Temporal lobe (tissue), 2 donors: Measurements from ENCODE around the gene NACC1.

- RAMPAGE, long total RNA: no peak
Observed at GRCh38 chr19:13006571-13007322, 11.5 kb downstream of the NFIX start.

DNA sequence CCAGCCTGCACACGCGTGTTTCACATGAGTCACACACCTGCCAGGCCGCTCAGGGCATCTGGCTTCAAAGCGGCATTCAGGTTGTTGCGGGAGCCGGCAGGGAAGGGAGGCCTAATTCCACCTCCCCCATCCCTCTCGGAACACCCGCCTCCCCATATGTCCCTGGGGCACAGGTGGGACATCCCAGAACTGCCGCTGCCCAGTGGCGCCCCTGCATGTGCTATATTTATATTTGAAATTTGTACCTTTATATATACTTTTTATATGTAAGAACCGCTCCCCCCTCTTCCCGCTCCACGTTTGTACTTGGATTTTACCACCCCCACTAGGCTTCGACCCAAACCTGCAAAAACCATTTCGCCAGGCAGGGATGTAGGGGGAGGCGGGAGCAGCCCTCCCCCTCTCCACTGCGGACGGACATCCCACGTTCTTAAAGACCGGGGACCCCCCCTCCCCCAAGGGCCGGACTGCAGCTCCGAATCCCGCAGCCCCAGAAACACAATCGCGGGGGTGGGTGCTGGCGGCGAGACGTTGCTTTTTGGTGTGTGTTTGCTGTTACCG lies 15.5 kb downstream of the NFIX start:
- RAMPAGE, long total RNA: no peak

- RAMPAGE, long total RNA: no peak
Observed at GRCh38 chr19:13011731-13012467, 16.6 kb downstream of the NFIX start.

DNA sequence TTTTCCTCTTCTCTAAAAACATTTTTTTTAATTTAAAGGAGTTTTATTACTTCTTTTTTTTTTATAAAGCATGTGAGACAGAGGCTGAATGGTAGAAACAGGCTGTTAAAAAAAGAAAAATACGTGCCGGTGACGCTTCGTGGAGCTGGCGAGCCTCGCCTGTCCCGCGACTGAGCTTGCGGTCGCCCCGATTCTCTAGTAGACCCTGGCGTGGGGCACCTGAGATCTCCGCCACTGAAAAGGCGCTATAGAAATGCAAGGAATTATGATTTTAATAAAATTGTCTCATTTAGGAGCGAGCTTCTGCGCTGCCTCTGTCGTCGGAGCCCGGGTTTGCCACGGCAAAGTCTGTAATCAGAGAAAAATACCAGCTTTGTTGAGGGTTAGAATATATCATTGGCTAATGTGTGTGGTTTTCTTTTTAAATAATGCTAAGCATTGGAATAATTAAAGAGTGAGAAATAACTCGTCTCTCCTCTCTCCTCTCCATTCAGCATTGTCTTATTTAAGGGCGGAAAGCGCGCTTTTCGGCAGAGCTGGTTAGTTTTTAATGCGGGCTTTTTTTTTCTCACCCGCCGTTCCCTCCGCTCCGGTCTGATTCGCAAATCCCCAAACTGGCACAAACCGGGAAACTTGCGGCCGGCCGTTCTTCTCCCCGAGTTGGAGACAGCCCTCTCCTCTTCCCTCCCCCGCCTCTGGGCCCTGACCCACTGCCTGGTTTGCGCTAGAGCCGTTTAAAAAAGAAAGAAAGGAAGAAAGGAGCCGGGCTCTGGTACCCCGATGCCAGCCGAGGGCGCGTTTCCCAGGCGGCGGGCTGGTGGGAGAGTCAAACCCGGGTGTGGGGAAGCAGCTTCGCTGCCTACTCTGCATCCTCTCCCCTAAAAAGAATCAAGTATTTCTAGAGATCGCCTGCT lies 18.6 kb downstream of the NFIX start:
- RAMPAGE, long total RNA: no peak

GRCh38 chr19:13024266-13025496 lies 29.4 kb downstream of the NFIX start:
- RAMPAGE, long total RNA: no peak

DNA sequence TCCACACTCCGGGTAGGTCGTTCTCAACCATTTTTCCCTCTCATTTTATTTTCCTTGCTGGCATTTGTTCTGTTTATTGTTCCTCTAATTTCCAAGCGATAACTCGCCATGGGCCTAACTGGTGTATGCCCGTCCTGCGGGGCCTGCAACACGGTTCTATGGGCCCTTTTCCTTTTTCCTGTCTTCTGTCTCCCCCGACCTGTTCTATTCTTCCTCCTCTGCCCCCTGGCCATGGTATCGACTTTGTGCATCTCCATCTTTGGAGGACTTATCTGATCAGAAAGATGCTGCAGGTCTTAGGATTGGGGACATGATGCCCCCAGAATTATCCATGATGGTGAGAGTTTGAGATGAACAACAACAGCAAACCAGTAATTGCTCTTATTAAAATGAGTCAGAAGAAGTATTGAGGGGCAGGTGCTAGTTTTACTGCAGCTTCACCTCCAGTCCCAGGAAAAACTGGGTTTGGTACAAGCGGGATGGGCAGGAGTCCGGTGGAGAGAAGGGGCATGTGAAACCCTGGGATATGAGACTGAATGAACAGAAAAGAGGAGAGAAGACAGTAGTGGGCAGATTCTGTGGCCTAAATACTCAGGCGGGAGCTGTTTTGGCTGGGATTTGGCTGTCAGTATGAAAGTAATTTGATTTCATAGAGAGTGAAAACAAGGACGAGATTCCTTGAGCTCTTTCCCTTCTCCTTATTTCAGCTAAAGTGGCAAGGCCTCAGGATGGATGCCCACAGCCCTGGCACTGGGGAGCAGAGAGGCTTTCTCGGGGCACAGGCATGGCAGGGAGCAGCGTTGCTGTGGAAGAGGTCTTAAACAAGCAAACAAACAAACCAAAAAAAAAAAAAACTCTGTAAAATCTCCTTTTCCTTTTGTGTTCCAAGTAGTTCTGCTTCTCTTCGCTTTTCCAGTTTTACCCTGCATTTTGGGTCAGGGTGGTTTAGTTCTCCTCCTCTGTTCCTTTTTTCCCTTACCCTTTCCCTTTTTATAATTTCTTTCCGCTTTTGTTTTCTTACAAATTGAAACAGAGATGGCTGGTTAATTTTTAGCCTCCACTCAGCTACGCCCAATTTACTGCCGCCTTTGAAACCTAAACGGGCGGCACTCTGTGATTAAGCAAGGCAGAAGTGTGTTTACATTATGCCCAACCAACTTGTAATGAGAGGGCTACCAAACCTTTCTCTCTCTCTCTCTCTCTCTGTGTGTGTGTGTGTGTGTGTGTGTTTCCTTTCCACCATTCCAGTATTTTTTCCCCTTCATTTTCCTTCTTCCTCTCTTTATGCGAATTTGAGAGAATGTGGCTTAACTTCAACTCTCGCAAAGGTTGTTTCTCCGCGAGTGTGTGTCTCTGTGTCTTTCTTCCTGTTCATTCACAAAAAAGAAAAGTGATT lies 30.8 kb downstream of the NFIX start:
- RAMPAGE, long total RNA: no peak

- RAMPAGE, long total RNA: no peak
Observed at GRCh38 chr19:13037175-13037691, 42.0 kb downstream of the NFIX start.

DNA sequence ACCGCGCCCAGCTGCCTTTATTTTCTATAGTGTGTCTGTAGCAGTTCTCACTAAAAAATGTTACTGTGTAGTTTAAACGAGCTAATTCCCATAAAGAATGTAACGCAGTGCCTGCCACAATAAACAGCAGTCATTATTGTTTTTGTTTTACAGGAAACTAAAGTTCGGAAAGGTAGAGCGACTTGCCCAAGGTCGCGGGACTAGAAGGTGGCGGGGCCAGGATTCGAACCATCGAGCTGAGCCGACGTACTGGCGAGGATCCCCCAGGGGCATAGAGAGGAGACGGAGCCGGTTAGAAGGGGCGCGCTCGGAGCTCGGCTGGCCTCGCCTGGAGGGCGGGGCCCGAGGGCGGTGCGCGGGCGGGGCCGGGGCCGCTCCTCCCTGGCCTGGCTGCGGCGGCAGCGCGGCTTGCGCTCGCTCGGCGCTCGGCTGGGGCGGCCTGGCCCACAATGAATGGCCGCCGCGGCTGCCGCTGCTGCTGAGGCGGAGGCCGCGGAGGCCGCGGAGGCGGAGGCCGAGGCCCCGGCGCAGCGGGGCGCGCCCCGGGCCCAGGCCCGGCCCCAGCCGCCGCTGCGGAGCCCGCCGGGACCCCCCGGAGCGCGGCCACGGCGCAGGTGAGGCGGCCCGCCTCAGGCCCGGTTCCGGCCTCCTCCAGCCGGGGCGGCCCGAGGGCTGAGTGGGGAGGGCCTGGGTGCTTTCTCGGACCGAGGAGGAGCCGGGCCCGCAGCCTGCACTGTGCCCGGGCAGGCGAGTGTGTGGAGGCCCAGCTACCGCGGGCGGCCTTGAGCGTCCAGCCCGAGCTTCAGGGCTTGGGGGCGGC lies at the start of gene NACC1:
TSS of gene NACC1 (plus strand) at position 424 of the 820 bp plus-strand sequence.
- RAMPAGE, long total RNA: no peak

- RAMPAGE, long total RNA: no peak
Observed at GRCh38 chr19:13156834-13157437, 6.7 kb downstream of the IER2 start.

GRCh38 chr19:13299031-13299479 lies 148.8 kb downstream of the IER2 start:
- RAMPAGE, long total RNA: no peak

- RAMPAGE, long total RNA: no peak
Observed at GRCh38 chr19:13398765-13399153, 107.5 kb downstream of the CACNA1A start.

- RAMPAGE, long total RNA: no peak
Observed at GRCh38 chr19:13507052-13507776, 935 bp upstream of the CACNA1A start.

DNA sequence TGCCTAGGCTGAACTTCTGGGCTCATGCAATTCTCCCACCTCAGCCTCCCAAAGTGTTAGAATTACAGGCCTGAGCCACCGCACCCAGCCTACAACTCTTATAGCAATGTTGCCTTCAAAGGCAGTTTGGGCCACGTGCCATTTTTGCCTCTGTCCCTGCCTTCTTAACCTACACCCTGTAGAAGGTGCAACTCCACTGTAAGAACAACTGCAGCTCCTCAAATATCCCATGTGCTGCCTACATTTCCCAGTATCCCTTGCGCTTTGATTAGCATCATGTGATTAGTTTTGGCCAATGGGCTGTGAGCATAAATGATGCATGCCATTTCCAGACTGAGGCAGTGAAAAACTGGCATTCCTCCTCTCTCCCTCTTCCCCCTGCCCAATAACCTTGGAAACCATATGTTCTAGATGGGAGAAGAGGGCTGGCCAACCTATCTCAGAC lies 58.6 kb upstream of the YJU2B start:
- RAMPAGE, long total RNA: no peak

DNA sequence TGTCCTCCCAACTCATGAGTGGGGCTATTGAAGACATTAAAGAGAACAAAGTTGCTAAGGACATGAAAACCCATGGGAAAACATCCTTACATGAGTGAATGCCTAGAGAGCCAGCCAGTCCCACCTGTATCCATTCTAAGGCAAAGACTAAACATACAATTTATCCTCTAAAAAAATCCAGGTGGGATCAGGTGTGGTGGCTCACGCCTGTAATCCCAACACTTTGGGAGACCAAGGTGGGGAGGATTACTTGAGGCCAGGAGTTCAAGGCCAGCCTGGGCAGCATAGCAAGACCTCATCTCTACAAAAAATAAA lies 29.4 kb upstream of the YJU2B start:
- RAMPAGE, long total RNA: no peak

- RAMPAGE, long total RNA: no peak
Observed at GRCh38 chr19:13779665-13780318, 5.5 kb downstream of the C19orf53 start.

DNA sequence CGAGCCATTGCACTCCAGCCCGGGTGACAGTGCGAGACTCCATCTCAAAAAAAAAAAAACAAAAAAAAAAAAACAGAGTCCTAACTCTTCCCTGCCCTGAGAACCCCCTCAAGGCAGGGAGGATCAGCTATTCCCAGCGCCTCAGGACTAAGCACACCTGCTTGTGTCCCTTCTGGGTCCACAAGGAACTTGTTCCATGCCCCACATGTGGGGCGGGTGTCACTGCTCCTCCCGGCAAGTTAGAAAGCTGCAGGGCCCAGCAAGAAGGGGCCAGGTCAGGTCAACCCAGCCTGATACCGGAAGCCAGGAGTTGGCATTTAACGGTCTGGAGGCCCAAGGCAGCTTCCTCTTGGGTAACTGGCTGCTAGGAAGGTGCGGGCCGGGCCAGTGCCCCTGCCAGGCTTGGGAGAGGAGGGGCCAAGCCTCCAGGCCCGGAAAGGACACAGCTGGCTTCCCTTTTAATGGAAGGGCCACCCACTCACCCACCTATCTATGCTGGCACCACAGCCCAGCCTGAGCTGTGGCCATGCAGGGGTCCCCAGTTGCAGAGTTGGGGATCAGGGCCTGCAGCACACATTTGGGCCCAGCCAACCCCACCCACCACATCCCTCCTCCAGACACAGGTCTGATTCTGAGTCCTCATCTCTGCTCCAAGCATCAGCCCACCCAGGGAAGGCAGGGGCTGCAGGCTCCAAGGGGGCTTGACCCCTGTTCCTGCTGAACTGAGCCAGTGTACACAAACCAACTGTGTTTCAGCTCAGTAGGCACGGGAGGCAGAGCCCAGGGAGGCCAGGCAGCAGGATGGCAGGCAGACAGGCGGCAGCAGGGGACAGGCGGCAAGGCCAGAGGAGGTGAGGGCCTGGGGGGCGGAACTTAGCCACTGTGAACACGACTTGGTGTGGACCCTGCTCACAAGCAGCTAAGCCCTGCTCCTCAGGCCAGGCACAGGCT lies 40.6 kb downstream of the ZSWIM4 start:
- RAMPAGE, long total RNA: no peak

DNA sequence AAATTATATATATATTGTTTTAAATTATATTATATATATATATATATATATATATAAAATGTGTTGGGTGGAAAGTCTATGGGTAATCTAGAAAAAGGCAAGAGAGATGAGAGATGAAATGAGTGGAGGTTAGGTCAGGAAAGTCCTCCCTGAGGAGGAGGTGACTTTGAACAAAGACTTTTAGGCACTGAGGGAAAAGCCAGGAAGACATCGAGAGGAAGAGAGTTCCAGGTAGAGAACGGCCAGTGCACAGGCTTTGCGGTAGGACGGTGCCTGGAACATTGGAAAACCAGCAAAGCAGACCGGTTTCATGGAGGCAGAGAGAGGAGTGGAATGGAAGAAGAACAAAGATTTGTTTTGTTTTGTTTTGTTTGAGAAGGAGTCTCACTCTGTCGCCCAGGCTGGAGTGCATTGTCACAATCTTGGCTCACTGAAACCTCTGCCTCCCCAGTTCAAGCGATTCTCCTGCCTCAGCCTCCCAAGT lies 31.2 kb upstream of the NANOS3 start:
- RAMPAGE, long total RNA: no peak

- RAMPAGE, long total RNA: no peak
Observed at GRCh38 chr19:13856490-13856778, 20.5 kb upstream of the NANOS3 start.

GRCh38 chr19:13863990-13864426 lies 12.9 kb upstream of the NANOS3 start:
- RAMPAGE, long total RNA: no peak

DNA sequence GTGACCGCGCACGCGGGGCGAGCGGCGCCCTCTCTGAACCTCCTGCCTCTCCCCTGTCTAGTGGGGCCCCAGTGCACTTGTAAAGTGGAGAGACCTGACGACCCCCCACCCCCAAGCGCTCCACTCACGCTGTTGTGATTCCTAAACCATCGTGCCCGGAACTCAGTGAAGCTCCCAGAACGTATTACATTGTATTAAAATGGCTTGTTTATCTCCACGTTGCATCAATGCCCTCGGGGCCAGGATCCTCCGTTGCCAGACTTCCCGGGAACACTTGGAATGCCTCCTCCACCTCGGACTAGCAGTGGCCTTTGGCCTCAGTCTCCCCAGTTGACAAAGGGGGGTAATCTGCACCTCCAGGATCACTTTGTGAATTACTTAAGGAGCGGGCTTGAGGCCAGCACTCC lies 2.9 kb upstream of the NANOS3 start:
- RAMPAGE, long total RNA: no peak